ENCODE results near the genes NR1H2, POLD1, MYBPC2, KLK1, KLK8, CD33 and SIGLECL1.

DNA sequence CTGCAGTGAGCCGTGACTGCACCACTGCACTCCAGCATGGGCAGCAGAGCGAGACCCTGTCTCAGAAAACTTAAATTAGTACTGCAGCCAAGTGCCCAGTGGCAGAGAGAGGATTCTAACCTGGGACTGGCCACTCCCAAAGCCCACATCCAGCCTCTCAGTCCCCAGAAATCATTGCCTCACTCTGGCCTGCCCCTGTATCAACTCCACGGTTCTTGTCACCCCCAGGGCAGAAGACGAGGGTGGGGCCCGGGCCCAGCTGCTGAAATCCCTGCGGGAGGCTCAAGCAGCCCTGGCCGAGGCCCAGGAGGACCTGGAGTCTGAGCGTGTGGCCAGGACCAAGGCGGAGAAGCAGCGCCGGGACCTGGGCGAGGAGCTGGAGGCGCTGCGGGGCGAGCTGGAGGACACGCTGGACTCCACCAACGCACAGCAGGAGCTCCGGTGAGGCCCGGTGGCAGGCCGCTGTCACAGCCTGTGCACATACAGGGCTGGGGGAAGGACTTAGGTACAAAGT lies 53.4 kb downstream of the KCNC3 start:
- RRBS, 2 experiments = 79 to 84% methylated on average over 9 to 14 of the region's 20 CpGs

DNA sequence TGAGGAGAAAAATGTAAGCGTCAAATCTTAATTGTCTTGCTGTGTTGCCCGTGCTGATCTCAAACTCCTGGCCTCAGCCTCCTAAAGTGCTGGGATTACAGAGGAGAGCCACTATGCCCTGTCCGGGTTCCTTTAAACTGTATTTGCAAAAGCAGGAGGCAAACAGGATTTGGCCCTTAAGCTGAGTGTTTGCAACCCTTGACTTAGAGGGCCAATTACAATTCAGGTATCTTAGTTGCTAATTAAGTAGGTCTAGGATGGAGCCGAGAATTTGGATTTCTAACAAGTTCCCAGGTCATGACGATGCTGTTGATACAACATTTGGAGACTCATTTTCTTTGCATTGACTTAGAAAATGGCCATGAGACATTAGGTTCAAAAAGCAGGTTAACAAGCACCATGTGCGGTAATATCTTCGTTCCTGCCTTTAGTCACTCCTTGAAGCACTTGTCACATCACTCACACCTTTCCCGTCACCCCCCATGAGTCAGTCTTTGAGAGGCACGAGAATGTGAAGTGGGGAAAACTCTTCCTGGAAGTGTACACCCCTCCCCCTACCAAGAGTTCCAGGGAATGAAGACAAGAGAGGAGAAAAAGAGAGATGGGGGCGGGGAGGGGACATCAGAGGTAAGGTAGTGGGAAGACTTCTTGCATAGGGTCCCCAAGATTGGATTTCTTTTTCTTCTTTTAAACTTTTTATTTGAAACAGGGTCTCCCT lies 2.6 kb downstream of the NAPSA start:
- RRBS, 2 experiments = no CpG with 5 or more reads among the region's 10 CpGs

GRCh38 chr19:50375994-50376616 lies at the start of gene NR1H2:
TSS of gene NR1H2 (plus strand) at chr19:50376457.
- RRBS, 2 experiments = 1 to 2% methylated on average over 6 to 9 of the region's 32 CpGs

GRCh38 chr19:50383865-50384499 lies at the start of gene POLD1:
TSS of gene POLD1 (plus strand) at chr19:50384347.
- RRBS, 2 experiments = no CpG with 5 or more reads among the region's 59 CpGs

GRCh38 chr19:50414683-50415015 lies 4.1 kb upstream of the SPIB start:
- RRBS, 2 experiments = 20 to 35% methylated on average over 5 to 9 of the region's 18 CpGs

- RRBS, 2 experiments = no CpG with 5 or more reads among the region's 14 CpGs
Measured at GRCh38 chr19:50432640-50433103, at the start of gene MYBPC2. TSS of gene MYBPC2 (plus strand) at chr19:50432892.

DNA sequence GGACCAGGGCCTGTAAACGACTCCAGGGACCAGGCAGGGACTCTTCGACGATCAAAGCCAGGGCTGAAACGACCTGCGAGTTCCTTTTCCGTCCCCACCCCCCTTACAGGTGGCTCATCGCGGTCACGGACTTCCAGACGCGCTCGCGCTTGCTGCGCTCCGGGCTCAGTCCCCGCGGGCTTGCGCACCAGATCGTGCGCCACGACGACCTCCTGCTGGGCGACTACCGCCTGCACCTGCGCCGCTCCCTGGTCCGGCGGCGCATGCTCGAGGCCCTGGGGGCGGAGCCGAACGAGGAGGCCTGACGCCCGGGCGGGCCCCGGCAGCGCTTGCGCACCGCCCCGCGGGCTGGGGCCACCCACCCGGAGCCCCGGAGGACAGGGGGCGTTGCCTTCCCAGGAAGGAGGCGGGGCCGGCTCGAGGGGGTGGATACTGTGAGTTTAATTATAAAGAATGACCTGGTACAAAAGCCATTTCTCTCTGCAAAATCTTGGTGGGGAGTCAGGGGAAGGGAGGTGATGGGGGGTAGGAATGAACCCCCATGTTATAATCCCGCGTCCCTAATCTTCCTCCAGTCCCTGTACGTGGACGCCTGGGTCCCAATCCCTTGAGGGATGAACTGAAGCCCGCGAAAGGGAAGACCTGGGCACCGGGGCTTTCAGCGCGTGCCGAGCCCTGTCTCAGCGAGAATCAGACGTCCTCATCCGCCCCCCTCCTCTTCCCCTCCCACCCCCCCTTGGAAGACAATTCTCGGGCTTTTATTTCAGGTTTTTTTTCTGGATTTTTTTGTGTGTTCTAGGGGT lies 9.8 kb downstream of the C19orf81 start:
- RRBS, 2 experiments = 10 to 11% methylated on average over 27 of the region's 62 CpGs

DNA sequence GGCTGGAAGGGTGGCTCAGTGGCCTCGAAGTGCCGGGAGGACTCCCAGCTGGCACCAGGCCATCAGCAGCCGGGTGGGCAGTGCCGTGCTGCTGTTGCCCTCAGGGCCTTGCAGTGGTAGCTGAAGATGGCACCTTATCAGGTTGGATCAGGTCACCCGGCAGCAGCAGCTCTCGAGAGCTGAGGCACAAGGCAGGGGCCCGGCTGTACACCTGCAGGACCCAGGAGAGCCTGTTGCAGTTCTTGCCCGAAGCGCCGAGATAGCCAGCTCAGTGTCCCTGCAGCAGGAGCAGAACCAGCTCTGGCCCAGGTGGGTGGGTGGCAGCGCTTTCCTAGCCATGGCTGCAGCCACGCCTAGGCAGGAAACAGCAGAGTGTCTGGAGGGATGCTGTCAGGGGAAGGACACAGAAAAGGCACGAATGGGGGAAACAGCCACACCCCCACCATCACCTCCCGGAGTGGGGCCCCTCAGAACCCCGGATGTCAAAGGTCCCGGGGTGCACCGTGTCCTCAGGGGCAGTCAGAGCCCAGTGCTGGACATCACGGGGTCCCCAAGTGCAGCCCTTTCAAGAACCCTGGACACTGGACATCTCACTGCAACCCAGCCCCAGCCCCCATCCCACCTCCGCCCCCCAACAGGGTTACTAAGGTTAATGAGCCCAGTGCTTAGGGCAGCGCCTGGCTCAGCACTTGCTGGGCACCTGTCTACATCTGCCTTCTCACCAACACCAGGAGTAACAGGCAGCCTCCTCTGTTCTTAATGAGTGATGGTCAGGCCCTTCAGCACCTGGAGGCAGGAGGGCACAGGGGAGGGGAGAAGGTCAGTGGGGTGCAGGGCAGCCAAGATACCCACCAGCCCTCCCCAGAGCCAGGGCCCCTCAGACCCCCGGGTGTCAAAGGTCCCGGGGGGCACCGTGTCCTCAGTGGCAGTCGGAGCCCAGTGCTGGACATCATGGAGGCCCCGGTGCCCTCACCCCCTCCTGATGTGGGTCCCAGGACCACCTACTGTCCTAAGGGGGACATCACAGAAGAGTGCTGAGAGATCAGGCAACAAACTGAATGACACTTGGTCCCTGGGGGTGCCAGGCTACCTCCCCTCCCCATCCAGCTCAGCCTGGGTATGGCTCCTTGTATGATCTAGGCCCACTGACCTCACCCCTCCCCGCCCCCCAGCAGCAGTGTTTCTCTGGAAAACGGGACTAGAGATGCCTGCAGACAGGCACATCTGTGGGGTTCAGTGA lies 8.8 kb downstream of the ACP4 start:
- RRBS, 2 experiments = 79 to 89% methylated on average over 9 to 10 of the region's 27 CpGs

GRCh38 chr19:50823323-50824087 lies at the start of gene KLK1:
TSS of gene KLK1 (minus strand) at chr19:50823787.
- RRBS, 2 experiments = no CpG with 5 or more reads among the region's 14 CpGs

GRCh38 chr19:50850856-50851464 lies 3.8 kb upstream of the KLK3 start:
- RRBS, 2 experiments = no CpG with 5 or more reads among the region's 8 CpGs

DNA sequence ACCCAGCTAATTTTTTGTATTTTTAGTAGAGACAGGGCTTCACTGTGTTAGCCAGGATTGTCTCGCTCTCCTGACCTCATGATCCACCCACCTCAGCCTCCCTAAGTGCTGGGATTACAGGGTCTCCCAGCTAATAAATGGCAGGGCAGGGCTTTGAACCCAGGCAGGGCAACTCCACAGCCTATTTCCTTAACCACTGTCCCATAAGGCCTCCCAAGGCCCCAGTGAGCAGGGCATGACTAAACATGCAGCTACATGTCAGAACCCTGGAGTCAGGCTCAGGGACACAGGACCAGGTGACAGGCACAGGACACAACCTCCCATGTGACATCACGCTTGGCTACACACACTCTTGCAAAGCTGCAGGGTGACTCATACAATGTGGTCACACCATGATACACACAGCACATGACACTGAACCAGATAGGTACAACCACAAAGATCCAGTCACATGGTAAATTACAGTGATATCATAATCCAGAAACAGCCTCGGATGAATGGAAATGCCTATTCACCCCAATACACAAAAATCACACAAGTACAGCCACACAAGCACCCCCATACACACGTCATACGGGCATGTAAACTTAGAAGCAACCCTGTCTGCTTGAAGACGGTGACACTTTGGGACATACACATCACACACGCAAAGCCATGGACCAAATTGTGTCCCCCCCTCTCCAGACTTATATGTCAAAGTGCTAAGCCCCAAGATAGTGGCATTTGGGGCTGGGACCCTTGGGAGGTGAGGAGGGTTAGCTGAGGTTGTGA lies 14.6 kb downstream of the KLK4 start:
- RRBS, 2 experiments = no CpG with 5 or more reads among the region's 7 CpGs

DNA sequence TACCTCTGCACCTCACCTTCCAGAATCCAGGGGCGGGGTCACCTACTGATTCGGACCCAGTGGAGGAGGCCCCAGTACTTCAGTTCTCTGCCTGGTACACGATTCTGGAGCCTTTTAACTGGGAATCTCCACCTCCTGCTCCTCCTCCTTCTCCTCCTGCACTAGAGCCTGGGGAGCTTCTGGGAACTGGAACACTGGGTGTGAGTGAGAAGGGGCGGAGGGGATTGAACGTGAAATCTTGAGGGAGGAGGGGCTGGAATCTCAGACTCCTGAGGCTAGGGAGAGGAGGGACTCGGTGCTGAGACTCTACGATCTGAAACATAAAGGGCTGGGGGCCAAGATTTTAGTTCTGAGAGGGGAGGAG lies at the start of gene KLK8:
TSS of gene KLK8 (minus strand) at position 89 of the 364 bp plus-strand sequence.
- RRBS, 2 experiments = no CpG with 5 or more reads among the region's 7 CpGs

DNA sequence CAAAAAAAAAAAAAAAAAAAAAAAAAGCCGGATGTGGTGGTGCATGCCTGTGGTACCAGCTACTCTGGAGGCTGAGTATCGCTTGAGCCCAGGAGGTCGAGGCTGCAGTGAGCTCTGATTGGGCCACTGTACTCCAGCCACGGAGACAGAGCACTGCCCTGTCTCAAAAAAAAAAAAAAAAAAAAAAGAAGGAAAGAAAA lies 1.6 kb downstream of the KLK10 start:
- RRBS, 2 experiments = no CpG with 5 or more reads among the region's 4 CpGs

- RRBS, 2 experiments = no CpG with 5 or more reads among the region's 8 CpGs
Measured at GRCh38 chr19:51167070-51167524, 25.0 kb downstream of the SIGLEC7 start.

DNA sequence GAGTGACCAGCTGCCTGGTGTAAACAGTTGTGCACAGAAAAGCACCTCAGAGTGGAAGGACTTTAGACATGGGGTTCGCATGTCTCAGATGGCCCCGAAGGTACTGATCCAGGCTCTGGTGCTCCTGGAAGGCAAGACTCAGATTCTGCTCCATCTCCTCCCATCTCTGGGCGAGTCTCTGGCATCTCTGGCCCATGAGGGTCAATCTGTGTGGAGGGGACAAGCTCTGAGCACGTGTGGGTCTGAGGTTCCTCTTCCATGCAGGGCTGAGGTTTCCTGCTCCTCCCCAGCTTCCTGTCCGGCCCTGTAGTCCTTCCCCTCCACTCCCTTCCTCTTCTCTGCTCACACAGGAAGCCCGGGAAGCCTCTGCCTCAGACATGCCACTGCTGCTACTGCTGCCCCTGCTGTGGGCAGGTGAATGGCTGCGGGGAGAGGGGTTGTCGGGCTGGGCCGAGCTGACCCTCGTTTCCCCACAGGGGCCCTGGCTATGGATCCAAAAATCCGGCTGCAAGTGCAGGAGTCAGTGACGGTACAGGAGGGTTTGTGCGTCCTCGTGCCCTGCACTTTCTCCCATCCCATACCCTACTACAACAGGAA lies 14.1 kb upstream of the CD33 start:
- RRBS, 2 experiments = 72% methylated on average over 2 of the region's 14 CpGs; no CpG with 5 or more reads in 1 of the 2 experiments

DNA sequence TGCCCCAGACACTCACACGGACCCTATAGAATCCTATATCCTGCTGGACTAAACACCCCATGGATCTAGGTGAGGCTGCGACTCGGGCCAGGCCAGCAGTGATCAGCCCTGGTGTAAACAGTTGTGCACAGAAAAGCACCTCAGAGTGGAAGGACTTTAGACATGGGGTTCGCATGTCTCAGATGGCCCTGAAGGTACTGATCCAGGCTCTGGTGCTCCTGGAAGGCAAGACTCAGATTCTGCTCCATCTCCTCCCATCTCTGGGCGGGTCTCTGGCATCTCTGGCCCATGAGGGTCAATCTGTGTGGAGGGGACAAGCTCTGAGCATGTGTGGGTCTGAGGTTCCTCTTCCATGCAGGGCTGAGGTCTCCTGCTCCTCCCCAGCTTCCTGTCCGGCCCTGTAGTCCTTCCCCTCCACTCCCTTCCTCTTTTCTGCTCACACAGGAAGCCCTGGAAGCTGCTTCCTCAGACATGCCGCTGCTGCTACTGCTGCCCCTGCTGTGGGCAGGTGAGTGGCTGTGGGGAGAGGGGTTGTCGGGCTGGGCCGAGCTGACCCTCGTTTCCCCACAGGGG lies at the start of gene CD33:
TSS of gene CD33 (plus strand) at position 433 of the 573 bp plus-strand sequence.
- RRBS, 2 experiments = no CpG with 5 or more reads among the region's 10 CpGs

DNA sequence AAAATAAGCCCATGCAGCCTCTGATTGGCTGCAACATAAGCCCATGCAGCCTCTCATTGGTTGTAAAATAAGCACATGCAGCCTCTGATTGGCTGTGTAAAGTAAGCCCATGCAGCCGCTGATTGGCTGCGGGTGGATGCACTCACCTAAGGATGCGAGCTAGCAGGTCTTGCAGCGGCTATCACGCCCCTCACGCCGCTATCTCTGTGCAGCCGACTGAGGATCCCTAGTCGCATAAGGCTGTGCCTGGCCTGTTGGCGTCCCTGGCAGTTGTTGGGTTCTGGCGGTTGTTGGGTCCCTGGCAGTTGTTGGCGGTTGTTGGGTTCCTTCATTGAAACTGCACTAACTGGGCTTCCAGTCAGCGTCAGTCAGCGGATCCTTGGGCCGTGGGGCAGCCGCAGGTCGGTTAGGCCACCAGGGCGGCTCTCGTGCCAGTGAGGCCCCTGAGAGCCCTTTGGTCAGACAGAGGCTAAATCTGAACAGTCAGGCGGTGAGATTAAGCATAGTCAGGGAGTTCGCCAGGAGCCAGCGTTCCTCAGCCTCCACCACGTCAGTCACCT lies at the start of gene SIGLECL1:
TSS of gene SIGLECL1 (plus strand) at position 139 of the 560 bp plus-strand sequence.
- RRBS, 2 experiments = no CpG with 5 or more reads among the region's 23 CpGs

- RRBS, 2 experiments = no CpG with 5 or more reads among the region's 9 CpGs
Measured at GRCh38 chr19:51363674-51364022, 2.5 kb downstream of the ETFB start.

- RRBS, 2 experiments = no CpG with 5 or more reads among the region's 3 CpGs
Measured at GRCh38 chr19:51473195-51473638, 15.0 kb upstream of the SIGLEC8 start.

DNA sequence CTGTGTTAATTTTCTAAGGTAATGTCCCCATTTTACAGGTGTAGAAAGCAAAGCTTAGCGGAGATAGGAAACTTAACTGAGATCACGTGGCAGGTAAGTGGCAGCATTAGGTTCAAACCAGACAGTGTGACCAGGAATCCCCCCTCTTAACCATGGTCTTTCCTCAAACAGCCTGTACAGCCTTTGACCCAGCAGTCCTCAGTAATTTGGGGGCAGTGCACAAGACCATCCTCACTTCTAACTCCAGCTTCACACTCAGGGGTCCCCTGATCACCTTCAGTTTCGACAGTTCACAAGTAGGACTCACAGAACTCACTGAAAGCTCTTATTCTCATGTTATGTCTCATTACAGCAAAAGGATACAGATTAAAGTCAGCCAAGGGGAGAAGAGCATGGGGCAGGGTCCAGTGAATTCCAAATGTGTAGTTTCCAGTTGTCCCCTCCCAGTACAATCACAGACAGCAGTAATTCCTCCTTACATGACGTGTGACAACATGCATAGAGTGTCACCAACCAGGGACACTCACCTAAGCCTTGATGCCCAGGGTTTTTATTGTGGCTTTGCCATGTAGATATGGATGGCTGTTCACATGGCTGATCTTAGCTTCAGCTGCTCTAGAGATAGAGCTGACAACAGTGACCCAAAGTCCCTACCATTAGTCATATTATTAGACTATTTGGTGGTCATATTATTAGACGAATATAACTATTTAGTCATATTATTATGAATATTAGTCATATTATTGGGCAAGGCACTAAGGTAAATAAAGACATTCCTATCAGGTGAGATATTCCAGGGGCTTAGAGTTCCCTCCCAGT lies 16.5 kb upstream of the SIGLEC8 start:
- RRBS, 2 experiments = no CpG with 5 or more reads among the region's 5 CpGs